Hematopoietic multipotent progenitor cell (in vitro differentiated cells): Measurements from ENCODE around the genes AFF1, HSD17B13, HSD17B11 and HERC6.

- CAGE, long polyA plus RNA, result no peak
These were observed 499 bp downstream of the C4orf36 start for GRCh38 chr4:86891556-86892289.

DNA sequence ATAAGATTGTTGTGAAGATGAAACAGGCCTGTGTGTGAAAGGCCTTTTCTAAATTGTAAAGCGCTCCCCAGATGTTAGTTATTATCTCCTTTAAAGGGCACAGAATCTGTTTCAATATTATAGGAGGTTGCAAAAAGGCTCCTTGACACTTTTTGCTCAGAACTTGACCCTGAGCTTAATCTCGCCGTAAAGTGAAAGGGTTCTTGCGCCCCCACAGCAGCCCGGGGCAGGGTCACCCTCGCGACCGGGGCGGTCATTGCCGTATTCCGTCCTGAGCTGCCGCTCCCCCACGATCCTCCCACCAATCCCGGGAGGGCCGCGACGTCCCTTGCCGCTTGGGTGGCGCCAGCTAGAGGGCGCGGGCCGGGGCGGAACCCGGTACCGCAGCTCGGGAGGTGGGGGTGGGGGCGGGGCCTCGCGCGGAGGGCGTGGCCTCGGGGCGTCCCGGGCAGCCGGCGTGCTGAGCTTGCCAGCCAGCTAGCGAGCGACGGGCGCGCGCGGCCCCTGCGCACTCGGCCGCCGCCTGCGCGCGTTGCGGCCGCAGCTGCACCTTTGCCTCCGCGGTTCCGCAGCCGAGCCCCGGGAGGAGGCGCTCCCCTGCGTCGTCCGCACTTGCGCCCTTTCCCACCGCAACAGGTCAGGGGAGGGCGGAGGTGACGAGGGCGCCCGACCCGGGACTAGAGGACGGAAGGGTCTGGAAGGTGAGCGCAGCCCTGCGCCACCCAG, at the start of gene AFF1:
Gene AFF1 (plus strand): TSS at position 472 of the 726 bp plus-strand sequence.
- CAGE, long polyA plus RNA, result start-site peak on the plus strand centred at position 517 of the sequence, 93 bp wide, 358 reads

DNA sequence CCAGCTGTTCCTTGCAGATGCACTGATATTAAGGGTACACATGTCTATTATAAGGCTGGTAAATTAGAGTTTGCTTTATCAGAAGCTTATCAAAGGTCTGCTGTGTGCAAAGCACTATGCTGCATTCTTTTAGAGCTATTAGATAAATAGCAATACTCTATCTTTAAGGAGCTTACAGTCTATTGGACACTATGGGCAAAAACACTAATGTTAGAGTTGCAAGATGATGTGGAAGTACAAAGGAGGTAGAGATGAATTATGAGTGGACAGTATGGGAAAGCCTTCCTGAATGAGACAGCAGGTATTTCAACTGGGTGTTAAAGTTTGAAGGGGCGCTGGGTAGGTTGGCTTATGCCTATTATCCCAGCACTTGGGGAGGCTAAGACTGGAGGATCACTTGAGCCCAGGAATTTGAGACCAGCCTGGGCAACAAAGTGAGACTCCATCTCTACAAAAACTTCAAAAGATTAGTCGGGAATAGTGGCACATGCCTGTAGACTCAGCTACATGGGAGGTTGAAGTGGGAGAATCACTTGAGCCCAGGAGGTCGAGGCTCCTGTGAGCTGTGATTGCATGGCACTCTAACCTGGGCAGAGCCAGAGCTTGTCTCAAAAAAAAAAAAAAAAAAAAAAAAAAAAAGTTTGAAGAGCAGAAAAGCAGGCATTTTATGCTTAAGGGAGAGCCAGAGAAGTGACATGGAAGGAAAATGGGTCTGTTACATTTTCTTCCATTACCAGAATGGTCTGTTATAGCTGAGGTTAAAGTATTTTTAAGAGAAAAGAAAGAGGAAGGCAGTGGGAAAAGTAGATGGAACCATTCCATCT, 36.9 kb downstream of the AFF1 start:
- CAGE, long polyA plus RNA, result no peak

DNA sequence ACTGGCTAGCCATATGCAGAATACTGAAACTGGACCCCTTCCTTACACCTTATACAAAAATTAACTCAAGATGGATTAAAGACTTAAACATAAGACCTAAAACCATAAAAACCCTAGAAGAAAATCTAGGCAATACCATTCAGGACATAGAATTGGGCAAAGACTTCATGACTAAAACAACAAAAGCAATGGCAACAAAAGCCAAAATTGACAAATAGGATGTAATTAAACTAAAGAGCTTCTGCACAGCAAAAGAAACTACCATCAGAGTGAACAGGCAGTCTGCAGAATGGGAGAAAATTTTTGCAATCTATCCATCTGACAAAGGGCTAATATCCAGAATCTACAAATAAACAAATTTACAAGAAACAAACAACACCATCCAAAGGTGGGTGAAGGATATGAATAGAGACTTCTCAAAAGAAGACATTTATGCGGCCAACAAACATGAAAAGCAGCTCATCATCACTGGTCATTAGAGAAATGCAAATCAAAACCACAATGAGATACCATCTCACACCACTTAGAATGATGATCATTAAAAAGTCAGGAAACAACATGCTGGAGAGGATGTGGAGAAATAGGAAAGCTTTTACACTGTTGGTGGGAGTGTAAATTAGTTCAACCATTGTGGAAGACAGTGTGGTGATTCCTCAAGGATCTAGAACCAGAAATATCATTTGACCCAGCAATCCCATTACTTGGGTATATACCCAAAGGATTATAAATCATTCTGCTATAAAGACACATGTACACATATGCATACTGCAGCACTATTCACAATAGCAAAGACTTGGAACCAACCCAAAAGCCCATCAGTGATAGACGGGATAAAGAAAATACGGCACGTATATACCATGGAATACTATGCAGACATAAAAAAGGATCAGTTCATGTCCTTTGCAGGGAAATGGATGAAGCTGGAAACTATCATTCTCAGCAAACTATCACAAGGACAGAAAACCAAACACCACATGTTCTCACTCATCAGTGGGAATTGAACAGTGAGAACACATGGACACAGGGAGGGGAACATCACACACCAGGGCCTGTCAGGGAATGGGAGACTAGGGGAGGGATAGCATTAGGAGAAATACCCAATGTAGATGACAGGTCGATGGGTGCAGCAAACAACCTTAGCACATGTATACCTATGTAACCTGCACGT, 54.5 kb downstream of the AFF1 start:
- CAGE, long polyA plus RNA, result no peak

DNA sequence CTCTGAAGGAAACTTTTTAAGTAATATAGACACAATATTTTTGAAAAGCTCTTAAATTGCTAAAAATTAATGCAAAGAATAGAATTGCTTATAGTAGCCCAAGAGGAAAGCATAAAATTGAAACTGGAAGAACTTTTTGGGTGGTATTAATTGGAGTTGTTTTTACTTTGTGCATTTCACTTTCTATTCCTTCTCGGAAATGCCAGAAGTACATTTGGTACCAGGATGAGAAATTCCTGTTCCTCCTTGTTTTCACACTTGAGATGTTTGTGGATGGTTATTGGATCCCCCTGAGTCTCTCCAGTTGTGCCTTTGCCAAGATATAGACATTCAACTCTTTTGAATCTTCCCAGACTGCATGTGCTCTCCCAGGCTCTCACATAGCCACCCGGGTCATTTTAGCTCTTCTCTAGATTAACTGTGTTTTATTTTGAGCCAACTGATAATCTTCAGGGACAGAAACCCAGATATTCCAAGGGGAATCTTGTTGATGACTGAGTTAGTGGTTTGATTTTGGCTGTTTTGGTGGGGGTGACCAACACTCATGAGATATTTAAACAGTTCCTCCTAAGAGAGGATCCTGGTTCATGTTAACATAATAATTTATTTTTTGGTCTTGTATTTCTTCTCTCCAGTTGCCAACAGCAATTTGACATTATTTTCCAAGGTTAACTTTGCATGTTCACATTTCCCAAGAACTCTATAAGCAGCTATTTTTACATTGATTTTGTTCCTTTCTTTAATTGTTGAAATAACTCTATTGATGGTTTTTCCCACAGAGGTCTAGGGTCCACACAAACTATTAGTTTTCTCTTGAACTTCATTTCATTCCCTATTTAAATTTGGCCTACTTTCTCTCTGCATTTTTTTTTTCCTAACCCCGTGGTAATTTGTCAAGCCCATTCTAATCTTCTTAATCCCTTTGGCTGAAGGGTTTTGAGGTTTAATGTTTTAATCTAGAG, 120.7 kb downstream of the AFF1 start:
- CAGE, long polyA plus RNA, result no peak

DNA sequence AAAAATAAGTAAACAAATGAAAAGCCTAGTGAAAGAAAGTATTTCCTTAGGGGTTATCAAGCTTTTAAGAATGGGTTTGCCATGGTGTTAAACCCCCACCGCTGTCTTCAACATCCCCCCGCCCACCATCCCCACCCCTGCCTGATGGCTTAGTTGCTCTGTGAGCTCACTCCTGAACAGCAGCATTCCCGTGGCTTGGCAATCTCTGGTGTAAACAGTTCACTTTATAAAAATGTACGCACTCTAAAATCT, 122.9 kb downstream of the AFF1 start:
- CAGE, long polyA plus RNA, result no peak

GRCh38 chr4:87322515-87323292, at the start of gene HSD17B13:
HSD17B13 (minus strand) TSS chr4:87322882.
- CAGE, long polyA plus RNA, result no peak

DNA sequence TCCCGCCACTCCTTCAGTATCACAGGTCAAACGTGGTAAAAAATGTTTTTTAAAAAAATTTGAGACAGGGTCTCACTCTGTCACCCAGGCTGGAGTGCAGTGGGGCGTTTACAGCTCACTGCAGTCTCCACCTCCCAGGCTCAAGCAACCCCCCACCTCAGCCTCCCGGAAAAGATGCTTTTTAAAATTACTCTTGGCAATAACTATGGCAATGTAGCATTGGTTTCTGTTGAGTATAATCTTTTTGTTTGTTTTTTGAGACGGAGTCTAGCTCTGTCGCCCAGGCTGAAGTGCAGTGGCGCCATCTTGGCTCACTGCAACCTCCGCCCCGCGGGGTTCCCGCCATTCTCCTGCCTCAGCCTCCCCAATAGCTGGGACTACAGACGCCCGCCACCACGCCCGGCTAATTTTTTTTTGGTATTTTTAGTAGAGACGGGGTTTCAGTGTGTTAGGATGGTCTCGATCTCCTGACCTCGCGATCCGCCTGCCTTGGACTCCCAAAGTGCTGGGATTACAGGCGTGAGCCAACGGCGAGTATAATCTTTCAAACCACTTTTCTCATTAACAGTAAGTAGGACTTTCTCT, 979 bp downstream of the HSD17B11 start:
- CAGE, long polyA plus RNA, result no peak

DNA sequence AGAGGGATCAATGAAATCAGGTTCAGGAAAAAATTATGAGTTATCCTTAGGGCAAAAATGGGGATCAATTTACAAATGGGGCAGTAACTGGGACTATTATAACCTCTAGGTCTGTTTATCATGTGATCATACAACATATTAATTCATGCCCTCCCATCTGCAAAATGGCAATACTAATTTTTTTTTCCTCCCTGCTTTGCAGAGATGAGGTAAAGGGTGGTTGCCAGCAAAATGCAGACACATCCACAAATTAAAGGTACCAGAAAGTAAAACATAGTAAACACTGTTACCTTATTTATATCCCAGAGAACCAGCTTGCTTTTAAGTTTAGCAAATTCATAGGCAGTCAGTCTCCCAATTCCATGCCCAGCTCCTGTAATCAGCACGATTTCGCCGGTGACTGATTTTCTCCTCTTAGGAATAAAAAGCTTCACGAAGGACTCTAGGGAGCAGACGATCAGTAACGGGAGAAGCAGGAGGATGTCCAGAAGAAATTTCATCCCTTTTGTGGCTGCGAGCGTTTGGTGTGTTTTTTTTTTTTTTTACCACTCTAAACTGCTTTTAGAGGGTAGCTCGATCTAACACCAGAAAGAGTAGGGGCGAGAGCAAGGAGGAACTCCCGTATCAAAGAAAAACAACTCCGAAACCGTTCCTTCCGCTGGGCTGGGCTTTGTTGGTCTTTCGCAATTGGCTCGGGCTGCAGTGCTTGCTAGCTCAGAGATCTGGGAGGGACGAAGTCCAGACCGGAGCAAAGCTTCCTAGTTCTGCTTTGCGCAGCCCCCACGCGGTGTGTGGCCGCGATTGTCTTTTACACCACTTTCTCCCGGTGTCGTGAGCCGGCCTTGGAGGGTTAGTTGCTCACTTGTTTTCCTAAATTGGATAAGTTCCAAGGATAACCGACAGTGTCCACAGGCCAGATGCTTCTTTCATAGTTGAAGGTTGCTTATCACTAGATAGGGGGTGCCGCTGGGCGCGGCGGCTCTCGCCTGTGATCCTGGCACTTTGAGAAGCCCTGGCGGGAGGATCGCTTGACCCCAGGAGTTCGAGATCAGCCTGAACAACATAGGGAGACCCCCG, at the start of gene HSD17B11:
Gene HSD17B11 (minus strand): TSS at position 618 of the 1,077 bp plus-strand sequence.
- CAGE, long polyA plus RNA, result start-site peak on the minus strand centred at position 589 of the sequence, 13 bp wide, 106 reads

DNA sequence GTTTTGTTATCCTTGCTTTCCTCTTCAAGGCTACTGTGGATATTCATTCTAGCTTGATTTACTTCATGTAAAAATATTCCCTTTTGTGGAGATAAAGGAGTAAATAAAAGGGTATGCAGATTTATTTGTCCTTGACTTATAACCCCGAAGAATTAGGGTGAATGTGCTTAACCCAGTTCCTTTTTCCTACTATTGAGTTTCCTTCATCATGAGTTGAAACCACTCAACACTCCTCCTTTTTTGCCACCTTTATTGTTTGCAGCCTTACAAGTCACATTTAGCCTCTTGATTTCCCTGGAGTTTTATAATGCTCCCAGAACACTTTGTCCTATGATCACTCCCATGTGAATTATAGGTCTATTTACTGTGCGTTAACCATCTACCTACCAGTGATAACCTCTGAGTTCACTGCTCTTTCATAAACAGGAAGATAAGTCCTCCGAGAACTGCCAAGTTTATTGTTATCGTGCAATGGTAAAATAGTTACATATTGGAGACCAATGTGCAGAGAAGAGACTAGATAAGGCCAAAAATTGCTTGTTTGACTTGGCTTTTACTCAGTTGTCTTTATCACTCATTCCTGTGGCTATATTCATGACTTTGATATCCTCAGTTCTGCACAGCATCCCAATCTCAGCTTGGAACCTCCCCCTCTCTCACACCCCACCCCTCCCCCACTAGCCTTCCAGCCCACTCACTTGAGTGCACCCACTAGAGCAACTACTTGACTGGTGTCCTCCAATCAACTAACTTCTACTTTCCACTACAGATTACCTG, 13.0 kb upstream of the NUDT9 start:
- CAGE, long polyA plus RNA, result no peak

DNA sequence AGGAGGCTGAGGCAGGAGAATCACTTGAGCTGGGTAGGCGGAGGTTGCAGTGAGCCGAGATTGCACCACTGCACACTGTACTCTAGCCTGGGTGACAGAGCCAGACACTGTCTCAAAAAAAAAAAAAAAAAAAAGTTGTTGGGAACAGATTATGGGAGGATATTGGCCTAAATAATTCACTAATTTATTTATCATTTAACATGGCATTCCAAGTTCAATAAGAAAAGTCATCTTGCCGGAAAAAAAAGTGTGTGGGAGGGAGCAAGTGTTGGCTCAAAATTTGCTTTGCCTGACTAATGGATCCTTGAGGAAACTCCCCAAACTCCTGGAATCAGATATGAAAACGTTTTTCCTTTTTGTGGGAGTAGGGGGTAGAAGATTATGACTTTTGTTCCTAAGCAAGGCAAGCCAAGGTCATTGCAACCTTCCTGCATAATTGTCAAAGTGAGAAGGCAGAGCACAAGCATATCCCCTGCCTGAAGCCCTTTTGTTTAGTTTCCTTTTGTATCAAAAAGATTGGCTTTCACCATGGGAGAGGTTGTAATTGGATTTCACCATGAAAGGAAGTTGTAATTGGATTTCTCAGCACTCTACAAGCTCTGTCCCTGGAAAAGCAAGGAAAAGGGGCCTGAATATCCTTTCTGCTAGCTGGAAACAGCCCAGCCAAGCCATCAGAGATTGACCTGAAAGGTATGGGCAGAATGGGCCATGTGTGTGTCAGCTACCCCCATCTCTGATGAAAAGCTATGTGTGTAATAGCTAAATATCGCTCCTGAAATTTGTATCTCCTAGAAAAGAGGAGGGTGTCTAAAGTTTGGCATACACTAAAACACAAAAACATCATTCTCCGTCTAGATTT, 8.8 kb downstream of the SPARCL1 start:
- CAGE, long polyA plus RNA, result no peak

DNA sequence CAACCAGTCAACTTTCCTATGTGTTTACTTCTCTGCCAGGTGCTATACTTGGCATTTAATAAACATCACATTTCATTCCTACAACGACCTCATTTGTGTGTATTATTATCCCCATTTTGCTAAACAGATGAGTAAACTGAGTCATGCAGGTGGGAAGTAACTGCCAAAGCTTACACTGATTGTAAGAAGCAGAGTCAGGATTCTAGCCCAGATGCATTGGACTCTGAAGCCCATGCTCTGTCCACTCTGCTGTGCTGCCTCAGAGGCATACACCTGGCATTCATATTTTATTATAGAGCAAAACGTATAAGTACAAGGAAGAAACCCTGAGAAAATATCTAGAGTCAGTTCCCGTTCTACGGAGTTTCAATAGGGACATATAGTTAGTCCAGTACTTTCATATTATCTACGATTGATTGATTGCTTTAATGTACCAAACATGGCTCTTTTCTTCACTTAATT, 2.7 kb downstream of the SPARCL1 start:
- CAGE, long polyA plus RNA, result no peak

GRCh38 chr4:87710120-87710597, 60.1 kb downstream of the DMP1 start:
- CAGE, long polyA plus RNA, result no peak

GRCh38 chr4:88038049-88038566, 30.7 kb downstream of the PKD2 start:
- CAGE, long polyA plus RNA, result no peak

DNA sequence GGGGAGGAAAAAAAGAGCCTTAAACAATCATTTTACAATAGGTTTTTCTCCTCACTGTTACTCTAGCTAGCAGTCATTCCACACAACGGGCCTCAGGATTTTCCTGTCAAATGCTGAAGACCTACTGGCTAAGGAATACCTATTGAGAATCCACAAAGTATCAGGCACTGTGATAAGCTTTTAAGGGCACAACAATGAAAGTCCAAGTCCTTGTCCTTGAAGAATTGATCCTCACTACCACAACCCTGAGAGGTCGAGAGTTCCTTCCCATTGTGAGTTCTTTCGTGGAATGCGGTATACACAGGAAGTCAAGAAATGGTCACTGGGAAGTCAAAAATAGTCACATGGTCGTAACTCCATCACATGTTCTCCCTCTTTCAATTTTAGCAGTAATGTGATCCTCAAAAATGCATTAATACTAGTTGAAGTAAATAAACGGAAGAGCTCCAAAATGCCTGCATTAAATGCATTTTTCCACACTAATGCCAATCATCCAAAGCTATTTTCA, 7.1 kb downstream of the PPM1K start:
- CAGE, long polyA plus RNA, result no peak

GRCh38 chr4:88285056-88285752, 843 bp upstream of the PPM1K start:
- CAGE, long polyA plus RNA, result no peak

GRCh38 chr4:88297700-88298045, 13.3 kb upstream of the PPM1K start:
- CAGE, long polyA plus RNA, result no peak

DNA sequence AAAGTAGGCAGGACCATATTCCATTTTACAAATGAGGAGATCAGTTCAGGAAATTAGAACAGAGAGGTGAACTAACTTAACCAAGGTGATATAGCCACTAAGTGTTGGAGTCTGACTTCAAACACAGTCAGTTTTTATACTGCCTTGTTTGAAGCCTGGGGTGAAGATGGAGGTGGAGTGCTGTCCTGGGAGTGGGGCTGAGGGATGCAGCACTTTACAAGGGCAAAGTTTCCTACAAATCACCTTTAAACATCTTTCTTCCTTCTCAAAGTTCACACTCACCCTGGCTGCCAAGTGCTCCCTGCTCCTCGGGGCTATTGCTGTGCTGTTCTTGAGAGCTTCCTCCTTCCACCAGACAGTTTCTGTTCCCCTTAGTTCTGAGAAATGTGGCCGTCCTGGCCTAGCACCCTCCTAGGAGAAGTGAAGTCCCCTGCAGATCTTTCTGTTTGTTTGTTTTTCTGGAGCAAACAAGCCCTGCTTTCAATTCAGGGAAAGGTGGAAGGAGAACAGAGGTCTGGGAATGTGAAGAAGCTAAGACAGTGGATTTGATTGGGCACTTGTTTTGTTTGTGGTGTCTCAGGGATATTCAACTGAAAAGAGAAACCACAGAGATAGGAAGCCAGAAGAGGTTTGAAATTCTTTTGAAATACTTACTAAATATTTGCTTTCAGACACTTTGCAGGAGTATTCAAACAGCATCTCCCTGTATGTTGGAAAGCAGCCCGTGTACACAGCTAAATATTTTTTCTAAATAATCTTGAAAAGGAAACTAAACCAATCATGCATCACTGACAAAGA, 36.3 kb upstream of the PPM1K start:
- CAGE, long polyA plus RNA, result no peak

DNA sequence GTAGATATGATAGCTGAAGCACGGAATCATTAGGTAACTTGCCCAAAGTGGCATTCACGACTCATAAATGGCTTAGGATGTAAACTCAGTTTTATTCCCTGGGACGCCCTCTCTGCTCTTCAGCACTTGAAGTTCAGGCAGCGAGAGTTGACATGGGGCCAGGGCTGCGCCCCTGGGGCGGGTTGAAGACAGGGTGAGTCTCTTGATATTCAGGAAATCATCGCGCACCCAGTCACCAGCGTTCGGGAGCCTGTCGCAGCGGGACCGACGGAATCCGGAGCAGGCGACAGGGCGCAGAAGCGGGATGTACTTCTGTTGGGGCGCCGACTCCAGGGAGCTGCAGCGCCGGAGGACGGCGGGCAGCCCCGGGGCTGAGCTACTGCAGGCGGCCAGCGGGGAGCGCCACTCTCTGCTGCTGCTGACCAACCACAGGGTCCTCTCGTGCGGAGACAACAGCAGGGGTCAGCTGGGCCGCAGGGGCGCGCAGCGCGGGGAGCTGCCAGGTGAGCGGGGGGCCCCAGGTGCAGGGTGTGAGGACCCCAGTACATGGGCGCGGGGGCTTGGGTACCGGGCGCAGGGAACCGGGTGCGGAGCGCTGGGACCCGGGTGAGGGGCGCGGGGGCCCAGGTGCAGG, at the start of gene HERC6:
Gene HERC6 (plus strand): TSS at position 235 of the 634 bp plus-strand sequence.
- CAGE, long polyA plus RNA, result no peak

GRCh38 chr4:88655098-88655688, 42.4 kb downstream of the NAP1L5 start:
- CAGE, long polyA plus RNA, result no peak